OVCAR3 (cell line): ENCODE measurements around the gene LSM10.

DNA sequence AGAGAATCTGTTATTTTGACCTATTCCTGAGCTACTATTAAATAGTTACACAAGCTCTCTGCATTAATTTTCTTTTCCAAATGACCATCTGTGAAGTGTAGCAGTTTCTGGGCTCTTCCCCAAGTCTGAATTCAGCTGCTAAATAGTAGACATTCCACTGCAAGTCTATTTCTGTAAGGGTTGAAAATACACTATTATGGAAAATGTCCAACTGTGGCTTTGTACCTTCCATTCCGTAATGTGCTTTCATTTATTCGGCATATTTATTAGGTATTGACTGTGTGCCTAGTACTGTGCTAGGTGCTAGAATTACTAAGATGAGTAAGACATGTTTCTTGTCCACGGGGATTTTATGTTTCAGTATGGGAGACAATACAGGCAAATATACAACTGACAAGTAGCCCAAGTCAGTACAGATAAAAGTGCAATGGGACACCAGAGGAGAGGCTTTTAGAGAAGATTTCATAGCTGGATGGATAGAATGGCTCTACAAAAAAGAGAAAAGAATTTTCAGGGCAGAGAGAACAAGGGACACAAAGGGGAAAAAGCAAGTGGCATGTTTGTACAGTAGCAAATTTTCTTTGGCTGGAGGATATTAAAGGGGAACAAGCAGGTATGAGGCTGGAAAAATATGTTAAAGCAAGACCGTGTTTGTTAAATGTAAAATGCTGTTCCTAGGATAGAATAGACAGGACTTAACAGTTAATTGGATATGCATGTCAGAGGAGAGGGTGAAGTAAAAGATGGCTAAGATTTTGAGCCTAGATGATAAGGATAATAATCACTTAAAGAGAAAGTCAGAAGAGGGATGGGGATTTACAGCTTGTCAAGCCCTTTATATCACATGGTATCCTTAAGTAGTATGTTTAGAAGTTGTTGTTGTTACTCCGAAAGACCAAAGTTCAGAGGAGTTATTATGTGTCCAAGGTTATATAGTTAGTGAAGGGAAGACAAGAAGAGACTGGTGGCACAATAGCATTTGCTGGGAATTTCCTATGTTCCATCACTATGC lies 31.2 kb upstream of the AGO1 start:
- RRBS = no CpG with 5 or more reads among the region's 5 CpGs

DNA sequence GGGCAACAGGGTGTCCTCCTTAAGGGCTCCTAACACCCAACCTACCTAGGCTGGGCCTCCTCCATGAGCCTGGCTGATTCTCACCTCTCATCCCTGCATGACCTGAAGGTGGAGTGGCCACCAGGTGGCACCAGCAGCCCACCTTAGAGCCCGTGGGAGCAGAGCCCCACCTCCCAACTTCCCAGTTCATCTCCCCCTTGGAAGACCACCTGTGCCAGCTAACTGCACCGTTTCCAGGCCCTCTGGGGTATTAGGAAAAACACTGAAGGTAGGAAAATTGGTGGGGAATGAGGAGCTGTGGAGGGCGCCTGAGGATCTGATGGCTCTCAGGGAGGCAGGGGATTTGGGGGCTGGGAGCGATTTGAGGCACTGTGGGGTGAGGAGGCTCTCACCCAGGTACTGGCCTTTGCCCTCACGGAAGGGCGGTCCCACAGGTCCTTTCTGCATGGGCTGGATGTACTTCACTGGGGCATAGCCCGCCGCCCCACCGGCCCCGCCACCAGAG lies 11.0 kb downstream of the ADPRS start:
- RRBS = no CpG with 5 or more reads among the region's 10 CpGs

GRCh38 chr1:36108926-36109564 lies 16.0 kb downstream of the COL8A2 start:
- RRBS = no CpG with 5 or more reads among the region's 13 CpGs

- RRBS = no CpG with 5 or more reads among the region's 9 CpGs
Measured at GRCh38 chr1:36187732-36188451, 31.9 kb downstream of the MAP7D1 start.

GRCh38 chr1:36207137-36207910 lies 16.9 kb upstream of the THRAP3 start:
- RRBS = no CpG with 5 or more reads among the region's 15 CpGs

GRCh38 chr1:36328598-36329161 lies 5.2 kb upstream of the EVA1B start:
- RRBS = no CpG with 5 or more reads among the region's 8 CpGs

GRCh38 chr1:36358637-36359081 lies 27.1 kb downstream of the STK40 start:
- RRBS = no CpG with 5 or more reads among the region's 9 CpGs

DNA sequence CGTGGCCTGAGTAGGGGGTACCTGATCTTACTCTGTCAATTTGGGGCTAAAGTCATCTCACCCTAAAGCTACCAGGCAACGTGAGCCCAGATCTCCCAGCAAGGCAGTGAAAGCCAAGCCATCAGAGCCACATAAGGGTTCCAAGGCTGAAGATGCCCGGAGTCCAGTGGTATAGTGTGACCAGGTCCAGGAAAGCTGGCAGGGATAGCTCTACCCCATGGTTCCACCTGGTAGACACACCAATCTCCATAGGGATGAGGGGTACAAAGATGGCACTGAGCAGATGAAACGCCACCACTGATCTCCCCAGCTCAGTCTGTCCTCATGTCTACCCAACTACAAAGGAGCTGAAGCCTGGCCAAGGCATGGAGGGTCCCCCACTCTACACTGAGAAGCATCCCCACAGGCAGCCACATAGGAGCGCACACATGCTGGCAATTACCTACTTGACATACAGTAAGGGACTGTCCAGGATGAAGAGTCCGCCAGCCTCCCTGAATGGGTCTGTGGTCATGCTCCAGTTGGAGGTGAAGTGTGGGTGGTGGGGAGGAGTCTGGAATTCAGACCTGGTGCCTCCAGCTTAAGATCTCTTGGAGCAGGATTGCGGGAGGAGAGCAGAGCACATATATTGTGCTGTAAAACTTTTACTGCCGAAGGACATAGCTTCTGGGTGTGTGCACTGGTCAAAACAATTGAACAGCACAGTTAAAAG lies 18.2 kb downstream of the STK40 start:
- RRBS = no CpG with 5 or more reads among the region's 8 CpGs

- RRBS = no CpG with 5 or more reads among the region's 10 CpGs
Measured at GRCh38 chr1:36380861-36381953, 4.5 kb downstream of the STK40 start.

GRCh38 chr1:36397142-36398332 lies at the start of gene LSM10:
LSM10 (minus strand) TSS chr1:36397908.
- RRBS = 6% methylated on average over 36 of the region's 65 CpGs

DNA sequence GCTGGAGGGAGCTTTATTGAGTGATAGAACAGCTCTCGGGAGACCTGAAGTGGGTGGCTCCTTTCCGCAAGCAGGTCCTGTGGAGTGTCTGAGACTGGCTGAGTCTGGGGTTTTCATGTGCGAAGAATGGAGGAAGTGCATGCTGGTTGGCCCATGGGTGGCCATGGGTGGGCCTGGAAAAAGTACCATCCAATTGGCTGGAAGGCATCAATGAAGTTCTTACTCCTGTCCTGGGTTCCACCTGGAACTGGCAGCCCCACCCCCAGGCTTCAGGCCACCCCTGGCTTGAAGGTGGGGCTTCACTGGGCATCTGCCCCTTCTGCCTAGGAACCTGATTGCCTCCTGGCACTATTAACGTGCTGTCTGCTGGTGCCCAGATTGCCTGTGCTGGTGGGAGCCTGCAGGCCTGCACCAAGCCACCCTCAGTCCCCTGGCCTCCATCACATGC lies 3.7 kb upstream of the LSM10 start:
- RRBS = no CpG with 5 or more reads among the region's 4 CpGs

DNA sequence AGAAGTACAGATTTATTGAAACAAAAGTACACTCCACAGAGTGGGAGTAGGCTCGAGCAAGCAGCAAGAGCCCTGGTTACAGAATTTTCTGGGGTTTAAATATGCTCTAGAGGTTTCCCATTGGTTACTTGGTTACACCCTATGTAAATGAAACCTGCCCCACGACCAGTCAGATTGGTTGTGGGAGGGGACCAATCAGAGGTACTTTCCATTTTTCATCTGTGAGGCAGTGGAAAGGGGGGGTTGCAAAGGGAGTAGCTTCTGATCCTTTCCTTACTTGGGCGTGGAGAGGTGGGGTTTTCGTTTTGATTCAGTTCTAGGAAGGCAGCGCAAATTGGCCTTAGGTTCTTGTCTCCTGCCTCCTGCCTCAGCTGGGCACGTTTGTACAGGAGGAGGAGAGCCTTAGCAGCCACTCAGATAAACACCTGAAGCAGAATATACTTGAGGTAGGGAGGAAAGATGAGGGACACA lies 14.2 kb upstream of the LSM10 start:
- RRBS = no CpG with 5 or more reads among the region's 6 CpGs

DNA sequence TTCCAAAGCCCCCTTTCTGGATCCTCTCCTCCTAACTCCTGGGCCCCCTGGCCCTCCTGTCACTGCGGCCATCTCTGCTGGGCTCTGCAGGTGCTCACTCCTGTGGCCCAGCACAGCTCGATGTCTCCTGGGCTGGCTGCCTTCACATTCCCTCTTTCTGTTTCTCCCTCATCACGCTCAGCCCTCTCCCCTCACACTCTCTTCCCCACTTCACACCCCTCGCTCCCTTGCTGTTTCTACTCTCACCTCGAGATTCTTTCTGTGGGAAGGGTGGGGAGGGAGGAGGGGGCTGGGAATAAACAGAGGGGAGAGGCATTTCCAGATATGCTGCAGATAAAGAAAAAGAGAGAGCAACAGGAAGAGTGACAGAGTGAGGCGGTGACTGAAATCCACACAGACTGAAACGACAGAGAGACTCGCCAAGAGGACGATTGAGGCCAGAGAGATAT lies 881 bp downstream of the CSF3R start:
- RRBS = no CpG with 5 or more reads among the region's 9 CpGs

DNA sequence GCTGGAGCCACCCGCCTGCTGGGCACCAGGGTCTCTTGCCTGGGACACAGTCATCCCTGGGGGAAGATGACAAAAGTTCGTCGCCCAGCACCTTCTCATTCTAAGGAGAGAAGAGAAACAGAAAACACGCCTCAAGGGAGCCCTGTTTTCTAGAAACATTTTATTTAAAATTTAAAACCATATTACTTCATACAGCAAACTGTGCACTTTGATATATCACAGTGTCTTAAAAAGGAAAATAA lies 239.0 kb downstream of the GRIK3 start:
- RRBS = no CpG with 5 or more reads among the region's 4 CpGs

- RRBS = no CpG with 5 or more reads among the region's 6 CpGs
Measured at GRCh38 chr1:37288713-37289476, 185.5 kb upstream of the ZC3H12A start.

GRCh38 chr1:37423694-37424009 lies 50.7 kb upstream of the ZC3H12A start:
- RRBS = no CpG with 5 or more reads among the region's 6 CpGs

- RRBS = 7% methylated on average over 9 of the region's 29 CpGs
Measured at GRCh38 chr1:37474263-37474464, 216 bp upstream of the ZC3H12A start.

- RRBS = no CpG with 5 or more reads among the region's 33 CpGs
Measured at GRCh38 chr1:37482231-37483379, 8.2 kb downstream of the ZC3H12A start.

DNA sequence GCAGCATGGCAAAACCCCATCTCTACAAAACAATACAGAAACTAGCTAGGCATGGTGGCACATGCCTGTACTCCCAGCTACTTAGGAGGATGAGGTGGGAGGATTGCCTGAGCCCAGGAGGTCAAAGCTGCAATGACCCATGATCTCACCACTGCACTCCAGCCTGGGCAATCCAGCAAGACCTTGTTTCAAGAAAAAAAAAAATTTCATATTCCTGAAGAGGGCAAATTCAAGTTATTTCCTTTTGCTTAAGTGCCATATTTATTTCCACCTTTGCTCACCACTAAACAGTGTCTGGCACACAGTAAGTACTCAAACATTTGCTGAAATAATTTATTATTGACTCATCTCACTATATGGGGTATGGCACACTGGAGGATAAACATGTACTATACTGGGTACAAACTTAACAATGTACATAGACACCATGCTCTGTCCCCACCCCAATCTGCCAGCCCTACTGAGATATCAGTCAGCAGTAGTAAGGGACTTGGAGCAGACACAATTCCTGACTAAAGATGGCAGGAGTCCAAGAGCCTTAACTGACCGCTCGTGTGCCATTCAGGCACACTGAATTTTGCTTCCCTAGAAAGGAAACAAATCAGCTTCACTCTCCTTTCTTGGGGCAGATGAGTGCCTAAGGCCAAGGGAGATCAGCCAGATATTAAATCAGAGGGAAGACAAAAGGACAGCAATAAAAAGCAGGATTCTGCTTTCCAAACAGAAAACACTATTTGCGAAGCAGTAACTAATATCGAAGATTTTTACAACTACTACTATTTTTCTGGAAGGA lies 15.4 kb downstream of the MEAF6 start:
- RRBS = no CpG with 5 or more reads among the region's 4 CpGs

DNA sequence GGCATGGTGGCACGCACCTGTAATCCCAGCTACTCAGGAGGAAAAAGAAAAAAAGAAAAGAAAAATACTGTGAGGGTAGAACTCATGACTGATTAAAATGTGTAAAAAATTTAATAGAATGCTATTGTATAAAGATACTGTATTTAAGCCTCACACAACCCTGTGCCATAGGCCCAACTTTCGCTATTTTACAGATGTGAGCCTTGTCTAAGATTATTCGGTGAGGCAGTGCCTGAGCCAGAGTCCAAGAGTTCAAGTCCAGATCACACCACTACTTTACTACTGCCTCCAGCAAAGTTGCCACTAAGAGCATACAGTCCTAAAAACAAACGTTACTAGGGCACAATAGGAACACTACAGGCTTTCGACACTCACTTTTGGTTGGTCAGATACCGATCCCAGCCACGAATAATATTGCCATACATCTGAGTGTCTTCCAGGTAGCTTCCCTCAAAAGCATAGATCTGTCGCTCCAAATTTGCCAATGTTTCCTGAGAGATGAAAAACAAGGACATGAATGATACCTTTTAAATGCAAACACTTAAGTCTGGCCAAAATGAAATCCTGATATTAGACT lies 1.4 kb downstream of the MEAF6 start:
- RRBS = no CpG with 5 or more reads among the region's 8 CpGs